Uterus (tissue), 7 donors: ENCODE results near the genes SIX5, RSPH6A and FOXA3.

DNA sequence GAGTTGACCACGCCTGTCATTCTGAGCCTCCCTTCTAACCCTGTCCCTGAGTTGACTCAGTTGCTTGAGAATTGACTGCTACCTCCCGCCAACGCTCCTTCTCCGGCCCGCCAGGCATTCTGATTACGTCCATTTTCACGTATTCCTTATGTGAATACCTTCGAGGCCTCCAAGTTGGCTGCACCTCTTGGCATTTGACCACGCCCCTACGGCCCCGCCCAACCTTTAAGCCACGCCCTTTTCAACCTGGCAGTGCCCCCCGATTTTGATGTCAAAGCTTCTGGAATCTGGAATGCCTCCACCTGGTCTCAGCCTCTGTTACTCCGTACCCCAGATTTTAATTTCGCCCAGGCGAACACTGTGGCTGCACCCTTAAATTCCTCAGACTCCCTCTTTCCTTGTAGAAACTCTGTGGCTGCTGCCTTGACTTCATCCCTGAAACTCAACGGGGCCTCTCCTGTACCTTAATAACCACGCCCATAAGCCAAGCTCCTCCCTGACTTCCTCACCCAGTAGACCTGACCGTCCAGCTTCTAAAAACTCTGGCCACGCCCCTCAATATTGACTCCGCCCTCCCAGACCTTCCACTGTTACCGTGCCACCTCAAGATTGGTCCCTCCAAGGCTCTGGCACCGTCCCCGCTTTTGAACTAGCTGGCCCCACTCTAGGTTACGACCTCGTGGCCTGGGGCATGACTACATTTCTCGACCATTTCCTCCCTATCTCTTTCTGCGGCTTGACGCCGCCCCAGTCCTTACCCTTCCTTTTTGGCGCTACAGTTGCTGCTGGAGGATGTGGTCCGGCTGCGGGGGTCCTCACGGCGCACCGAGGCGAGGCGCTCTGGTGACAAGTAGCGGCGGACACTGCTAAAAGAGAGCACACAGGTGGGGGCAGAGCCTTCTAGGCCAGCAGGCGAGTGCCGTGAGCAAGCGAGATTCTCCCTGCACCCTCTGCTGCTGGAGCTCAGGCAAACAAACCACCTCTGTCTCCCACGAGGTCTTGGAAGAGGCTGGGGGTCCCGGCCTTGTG is 2.0 kb upstream of the EML2 start:
- PRO-cap, 4 experiments, result peak in 2 of 4 experiments; most common plus-strand start position 564 of the sequence (in 2); most common minus-strand start position 444 of the sequence (in 2)
- RAMPAGE, long total RNA, 2 experiments, result no peak in any of the 2 experiments
- RRBS, result no CpG with 5 or more reads among the region's 45 CpGs

- PRO-cap, 4 experiments, result no peak in any of the 4 experiments
- RAMPAGE, long total RNA, 2 experiments, result no peak in any of the 2 experiments
- RRBS, result 39% methylated on average over 9 of the region's 38 CpGs
Observed at GRCh38 chr19:45765312-45766455, 3.4 kb downstream of the SIX5 start.

GRCh38 chr19:45767572-45768010 is 1.5 kb downstream of the SIX5 start:
- PRO-cap, 4 experiments, result peak in 4 of 4 experiments; most common plus-strand start chr19:45767604 (in 3); most common minus-strand start chr19:45767908 (in 2)
- RAMPAGE, long total RNA, 2 experiments, result no peak in any of the 2 experiments
- RRBS, result 5% methylated on average over 19 of the region's 35 CpGs

- PRO-cap, 4 experiments, result peak in 4 of 4 experiments; most common plus-strand start chr19:45768953 (in 2); most common minus-strand start chr19:45768735 (in 2)
- RAMPAGE, long total RNA, 2 experiments, result no peak in any of the 2 experiments
- RRBS, result 3% methylated on average over 2 of the region's 78 CpGs
Observed at GRCh38 chr19:45768680-45769522, at the start of gene SIX5. TSS of gene SIX5 (minus strand) at chr19:45769252.

GRCh38 chr19:45780212-45780683 is 2.0 kb downstream of the DMPK start:
- PRO-cap, 4 experiments, result no peak in any of the 4 experiments
- RAMPAGE, long total RNA, 2 experiments, result no peak in any of the 2 experiments
- RRBS, result 9% methylated on average over 1 of the region's 5 CpGs

DNA sequence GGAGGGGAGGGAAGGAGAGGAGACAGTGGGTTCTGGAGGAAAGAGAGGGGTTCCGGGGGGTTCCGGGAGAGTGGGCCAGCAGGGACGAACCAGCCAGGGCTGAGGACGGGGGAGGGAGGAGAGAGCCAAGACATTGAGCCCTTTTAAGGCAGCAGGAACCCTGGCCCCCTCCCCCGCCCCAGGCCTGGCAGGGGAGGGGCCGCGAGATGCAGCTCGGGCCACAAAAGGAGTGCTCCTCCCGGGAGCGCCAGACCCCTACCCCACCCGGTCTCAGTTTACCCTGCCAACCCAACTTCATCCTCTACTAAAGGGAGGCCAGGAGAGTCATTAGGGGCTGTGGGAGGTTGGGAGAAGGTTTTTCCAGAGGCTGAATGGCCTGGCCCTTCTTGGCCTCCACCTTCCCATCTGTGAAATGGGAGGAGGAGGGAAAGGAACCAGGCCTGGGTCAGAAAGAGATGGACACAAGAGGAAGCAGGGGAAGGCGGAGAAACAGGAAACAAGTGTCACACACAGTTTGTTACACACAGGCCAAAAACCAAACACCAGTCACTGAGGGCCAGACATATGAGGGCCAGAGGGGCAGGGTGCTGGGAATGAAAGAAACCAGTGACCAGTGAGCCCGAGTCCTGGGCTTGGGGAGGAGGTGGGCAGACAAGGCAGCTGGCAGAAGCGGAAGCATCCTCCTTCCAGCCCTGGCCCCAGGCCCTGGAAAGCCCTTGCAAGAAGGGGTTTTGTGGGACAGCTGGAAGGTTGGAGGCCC is 1.4 kb downstream of the DMPK start:
- PRO-cap, 4 experiments, result peak in 2 of 4 experiments; most common plus-strand start position 223 of the sequence (in 2); most common minus-strand start position 104 of the sequence (in 1)
- RAMPAGE, long total RNA, 2 experiments, result no peak in any of the 2 experiments
- RRBS, result 17% methylated on average over 1 of the region's 14 CpGs

- PRO-cap, 4 experiments, result peak in 1 of 4 experiments; most common minus-strand start chr19:45815612 (in 1)
- RAMPAGE, long total RNA, 2 experiments, result no peak in any of the 2 experiments
- RRBS, result 8% methylated on average over 5 of the region's 55 CpGs
Observed at GRCh38 chr19:45815030-45815767, at the start of gene RSPH6A. TSS of gene RSPH6A (minus strand) at chr19:45815308.

- PRO-cap, 4 experiments, result no peak in any of the 4 experiments
- RAMPAGE, long total RNA, 2 experiments, result no peak in any of the 2 experiments
- RRBS, result no CpG with 5 or more reads among the region's 7 CpGs
Observed at GRCh38 chr19:45834896-45835509, 19.9 kb upstream of the RSPH6A start.

DNA sequence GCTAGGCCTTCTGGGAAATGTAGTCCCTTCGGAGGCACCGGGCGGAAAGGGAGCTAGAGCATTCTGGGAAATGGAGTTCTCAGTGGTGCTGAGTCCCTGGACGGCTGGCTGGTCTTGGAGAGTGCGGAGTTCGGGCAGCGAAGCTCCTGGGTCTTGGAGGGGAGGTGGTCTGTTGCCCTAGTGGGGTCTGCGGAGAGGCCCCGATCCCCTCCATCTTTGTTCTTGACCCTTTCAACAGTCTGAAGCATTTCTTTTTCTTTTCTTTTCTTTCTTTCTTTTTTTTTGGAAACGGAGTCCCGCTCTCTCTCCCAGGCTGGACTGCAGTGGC is 321 bp upstream of the SYMPK start:
- PRO-cap, 4 experiments, result peak in 4 of 4 experiments; most common plus-strand start position 82 of the sequence (in 4)
- RAMPAGE, long total RNA, 2 experiments, result no peak in any of the 2 experiments
- RRBS, result no CpG with 5 or more reads among the region's 11 CpGs

DNA sequence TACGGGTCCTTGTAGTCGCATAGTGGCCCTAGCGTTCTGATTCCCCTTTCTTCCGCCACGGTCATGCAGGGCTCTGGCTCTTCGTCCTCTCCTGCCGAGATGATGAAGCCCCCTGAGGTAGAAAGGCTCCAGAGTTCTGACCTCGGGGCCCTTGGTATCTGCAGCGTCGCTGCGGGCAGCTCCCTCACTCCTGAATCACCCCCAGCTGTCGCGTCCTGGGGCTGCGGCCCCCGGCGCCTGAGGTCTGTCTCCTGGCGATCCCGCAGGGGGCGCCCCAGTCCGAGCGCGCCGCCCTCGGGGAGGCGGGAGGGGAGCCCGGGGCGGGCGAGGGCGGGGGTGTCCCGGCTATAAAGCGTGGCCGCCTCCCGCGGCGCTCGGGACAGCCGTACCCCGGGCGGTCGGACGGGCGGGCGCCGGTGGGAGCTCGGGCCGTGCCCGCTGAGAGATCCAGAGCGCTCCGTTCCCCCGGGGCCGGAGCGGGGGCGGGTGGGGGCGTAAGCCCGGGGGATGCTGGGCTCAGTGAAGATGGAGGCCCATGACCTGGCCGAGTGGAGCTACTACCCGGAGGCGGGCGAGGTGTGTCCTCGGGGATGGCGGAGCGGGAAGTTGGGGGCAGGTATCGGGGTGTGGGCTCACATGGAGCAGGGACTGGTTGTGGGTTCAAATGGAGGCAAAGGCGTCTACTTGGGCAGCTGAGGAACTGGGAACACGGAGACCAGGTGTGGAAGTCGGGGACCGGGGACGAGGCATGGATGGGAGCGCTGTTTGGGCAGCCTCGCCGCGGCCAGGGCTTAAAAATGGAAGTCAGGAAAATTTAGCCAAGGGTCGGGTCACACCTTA is at the start of gene FOXA3:
TSS of gene FOXA3 (plus strand) at position 377 of the 840 bp plus-strand sequence.
- PRO-cap, 4 experiments, result no peak in any of the 4 experiments
- RAMPAGE, long total RNA, 2 experiments, result no peak in any of the 2 experiments
- RRBS, result 6% methylated on average over 33 of the region's 73 CpGs

- PRO-cap, 4 experiments, result peak in 2 of 4 experiments; most common plus-strand start chr19:45927965 (in 2)
- RAMPAGE, long total RNA, 2 experiments, result no peak in any of the 2 experiments
- RRBS, result 2% methylated on average over 6 of the region's 34 CpGs
Observed at GRCh38 chr19:45927514-45928150, 13.1 kb upstream of the NANOS2 start.

GRCh38 chr19:45999295-46000506 is 4.4 kb downstream of the CCDC61 start:
- PRO-cap, 4 experiments, result no peak in any of the 4 experiments
- RAMPAGE, long total RNA, 2 experiments, result no peak in any of the 2 experiments
- RRBS, result no CpG with 5 or more reads among the region's 33 CpGs

DNA sequence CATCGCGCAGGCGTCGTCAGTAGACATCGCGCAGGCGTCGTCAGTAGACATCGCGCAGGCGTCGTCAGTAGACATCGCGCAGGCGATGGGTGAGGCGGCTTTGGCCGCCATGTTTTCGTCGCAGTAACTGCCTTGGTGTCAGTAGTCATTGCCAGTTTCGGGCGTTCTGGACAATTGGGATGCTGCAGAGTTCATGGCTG is 38.2 kb upstream of the IGFL4 start:
- PRO-cap, 4 experiments, result peak in 2 of 4 experiments; most common plus-strand start position 67 of the sequence (in 1)
- RAMPAGE, long total RNA, 2 experiments, result no peak in any of the 2 experiments
- RRBS, result no CpG with 5 or more reads among the region's 21 CpGs

DNA sequence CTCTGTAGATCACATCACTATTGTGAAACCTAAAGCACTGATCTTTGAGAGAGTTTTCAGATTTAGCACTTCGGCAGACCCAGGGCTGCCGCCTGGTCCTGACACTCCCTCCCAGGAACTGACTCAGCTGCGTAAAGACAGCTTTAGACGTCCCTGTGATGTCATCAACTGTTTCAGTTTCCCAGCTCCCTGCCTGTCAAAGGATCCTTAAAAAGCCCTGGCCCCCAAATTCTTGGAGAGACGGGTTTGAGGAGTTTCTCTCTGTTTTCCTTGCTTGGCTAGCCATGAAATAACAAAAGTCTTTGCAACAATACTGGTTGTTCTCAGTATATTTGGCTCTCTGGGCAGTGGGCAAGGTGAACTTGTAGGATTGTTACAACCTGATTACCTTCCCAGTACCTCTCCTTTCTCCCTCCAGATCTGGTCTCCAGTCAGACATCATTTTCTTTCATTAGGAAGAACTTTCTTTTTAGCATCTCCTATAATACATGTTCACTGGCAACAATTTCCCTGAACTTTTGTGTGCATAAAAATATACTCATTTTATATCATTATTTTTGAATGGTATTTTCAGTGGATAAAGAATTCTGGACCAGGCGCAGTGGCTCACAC is 33.6 kb downstream of the IGFL2 start:
- PRO-cap, 4 experiments, result no peak in any of the 4 experiments
- RAMPAGE, long total RNA, 2 experiments, result no peak in any of the 2 experiments
- RRBS, result no CpG with 5 or more reads among the region's 6 CpGs

- PRO-cap, 4 experiments, result no peak in any of the 4 experiments
- RAMPAGE, long total RNA, 2 experiments, result no peak in any of the 2 experiments
- RRBS, result no CpG with 5 or more reads among the region's 6 CpGs
Observed at GRCh38 chr19:46189857-46190410, 39.6 kb upstream of the IGFL1 start.

GRCh38 chr19:46202497-46203355 is 26.8 kb upstream of the IGFL1 start:
- PRO-cap, 4 experiments, result no peak in any of the 4 experiments
- RAMPAGE, long total RNA, 2 experiments, result no peak in any of the 2 experiments
- RRBS, result no CpG with 5 or more reads among the region's 11 CpGs

GRCh38 chr19:46300524-46301463 is 4.0 kb downstream of the HIF3A start:
- PRO-cap, 4 experiments, result peak in 4 of 4 experiments; most common plus-strand start chr19:46301062 (in 2); most common minus-strand start chr19:46300888 (in 3)
- RAMPAGE, long total RNA, 2 experiments, result no peak in any of the 2 experiments
- RRBS, result no CpG with 5 or more reads among the region's 12 CpGs

- PRO-cap, 4 experiments, result peak in 2 of 4 experiments; most common minus-strand start chr19:46304062 (in 1)
- RAMPAGE, long total RNA, 2 experiments, result no peak in any of the 2 experiments
- RRBS, result 33% methylated on average over 10 of the region's 74 CpGs
Observed at GRCh38 chr19:46303529-46304679, 7.1 kb downstream of the HIF3A start.

DNA sequence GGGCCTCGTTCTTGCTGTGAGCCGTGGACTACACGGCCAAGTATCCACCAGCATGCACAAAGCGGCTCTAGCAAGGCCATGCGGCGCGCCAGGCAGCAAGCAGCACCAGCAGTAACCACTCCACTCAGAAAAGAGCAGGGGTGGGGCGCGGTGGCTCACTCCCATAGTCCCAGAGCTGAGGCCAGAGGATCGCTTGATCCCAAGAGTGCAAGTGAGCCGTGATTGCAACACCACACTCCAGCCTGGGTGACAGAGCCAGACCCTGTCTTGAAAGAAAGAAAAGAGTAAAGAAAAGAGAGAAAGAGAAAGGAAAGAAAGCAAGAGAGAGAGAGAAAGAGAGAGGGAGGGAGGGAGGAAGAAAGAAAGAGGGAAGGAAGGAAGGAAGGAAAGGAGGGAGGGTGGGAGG is 4.6 kb downstream of the CCDC8 start:
- PRO-cap, 4 experiments, result peak in 3 of 4 experiments; most common plus-strand start position 127 of the sequence (in 2); most common minus-strand start position 69 of the sequence (in 1)
- RAMPAGE, long total RNA, 2 experiments, result no peak in any of the 2 experiments
- RRBS, result no CpG with 5 or more reads among the region's 11 CpGs

DNA sequence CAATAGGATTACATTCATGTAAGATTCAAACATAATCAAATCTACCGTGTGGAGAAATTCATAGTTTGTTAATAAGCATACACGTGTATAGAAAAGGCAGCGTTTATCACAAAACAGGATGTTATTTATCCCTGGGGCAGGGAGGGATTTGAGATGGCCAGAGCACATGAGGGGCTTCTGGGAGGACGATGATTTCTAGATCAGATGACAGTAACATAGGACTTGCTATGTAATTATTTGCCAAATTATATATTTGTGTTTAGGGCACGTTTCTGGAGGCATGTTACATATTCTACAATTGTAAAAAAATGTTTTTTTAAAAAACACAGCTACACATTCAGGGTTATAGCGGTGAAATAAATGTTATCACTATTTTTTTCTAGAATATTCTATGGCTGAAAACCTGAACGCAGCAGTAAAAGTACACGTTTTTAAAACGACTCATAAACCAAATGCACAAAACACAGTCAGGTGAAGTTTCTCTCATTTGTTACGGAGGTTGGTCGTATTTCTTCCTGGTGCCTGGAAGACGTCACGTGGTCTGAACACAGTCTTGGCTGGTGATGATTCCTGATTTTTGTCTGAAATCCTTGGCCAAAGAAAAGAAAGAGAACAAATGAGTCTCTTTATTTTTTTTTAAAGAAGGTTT is 9.6 kb upstream of the PNMA8A start:
- PRO-cap, 4 experiments, result no peak in any of the 4 experiments
- RAMPAGE, long total RNA, 2 experiments, result no peak in any of the 2 experiments
- RRBS, result no CpG with 5 or more reads among the region's 13 CpGs